Ascending aorta (tissue), 1 donor: ENCODE measurements around a stretch of chr11.

DNA sequence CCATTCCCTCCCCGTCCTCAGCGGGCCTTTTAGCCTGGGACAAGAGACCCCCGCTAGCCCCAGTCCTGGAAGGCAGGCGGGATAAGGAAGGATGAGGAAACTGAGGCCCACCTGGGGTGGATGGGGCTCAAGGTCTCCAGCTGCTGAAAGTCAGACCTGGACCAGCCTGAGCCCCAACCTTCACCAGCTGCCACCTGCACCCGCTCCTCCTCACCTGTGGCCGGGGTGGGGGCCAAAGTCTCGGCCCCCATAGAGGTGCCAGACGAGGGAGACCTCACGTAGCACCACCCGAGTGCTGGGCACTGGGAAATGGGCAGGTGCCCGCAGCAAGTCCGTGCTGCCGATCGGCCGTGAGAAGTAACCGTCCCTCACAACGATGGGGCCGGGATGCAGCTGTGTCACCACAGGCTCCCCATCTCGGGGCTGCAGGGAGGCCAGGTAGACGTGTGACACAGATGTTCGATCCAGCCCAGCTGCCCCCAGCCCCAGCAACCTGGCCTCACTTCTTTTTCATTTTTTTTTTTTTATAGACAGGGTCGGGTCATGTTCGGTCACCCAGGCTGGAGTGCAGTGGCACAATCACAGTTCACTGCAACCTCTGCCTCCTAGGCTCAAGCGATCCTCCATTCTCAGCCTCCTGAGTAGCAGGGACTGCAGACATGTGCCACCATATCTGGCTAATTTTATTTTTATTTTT is 16.2 kb downstream of the ATG2A start:
- PRO-cap: no peak

DNA sequence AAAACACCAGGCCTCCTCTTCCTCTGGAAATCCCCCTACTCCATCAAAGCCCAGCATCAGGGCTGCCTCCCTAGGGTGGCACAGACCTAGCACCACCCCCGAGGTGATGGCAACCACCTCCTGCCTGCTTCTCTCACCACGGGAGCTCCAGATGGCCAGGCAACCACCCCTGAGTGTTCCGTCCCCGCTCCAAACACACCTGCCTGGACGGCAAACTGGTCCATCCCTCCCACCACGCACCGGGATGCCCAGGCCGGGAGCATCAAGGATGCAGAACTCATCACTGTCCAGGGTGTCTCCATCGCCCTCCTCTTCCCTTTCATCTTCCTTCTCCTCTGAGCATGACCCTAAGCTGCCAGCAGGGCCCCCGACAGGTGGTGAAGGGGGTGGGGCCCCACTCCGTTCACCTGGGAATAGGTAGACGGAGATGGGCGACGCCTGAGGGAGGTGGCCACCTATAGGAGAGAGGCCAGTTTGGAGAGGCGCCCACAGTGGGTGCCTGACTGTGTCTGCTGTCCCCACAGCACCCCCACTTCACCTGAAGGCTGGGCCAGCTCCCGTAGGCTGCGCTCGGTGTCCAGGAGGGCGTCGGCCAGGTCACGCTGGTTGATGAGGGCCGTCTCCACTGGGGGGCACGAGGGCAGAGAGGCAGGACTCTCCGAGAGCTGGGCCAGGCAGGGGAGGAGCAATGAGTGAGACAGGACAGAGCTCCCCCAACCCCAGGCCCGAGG is 15.1 kb downstream of the ATG2A start:
- PRO-cap: no peak

DNA sequence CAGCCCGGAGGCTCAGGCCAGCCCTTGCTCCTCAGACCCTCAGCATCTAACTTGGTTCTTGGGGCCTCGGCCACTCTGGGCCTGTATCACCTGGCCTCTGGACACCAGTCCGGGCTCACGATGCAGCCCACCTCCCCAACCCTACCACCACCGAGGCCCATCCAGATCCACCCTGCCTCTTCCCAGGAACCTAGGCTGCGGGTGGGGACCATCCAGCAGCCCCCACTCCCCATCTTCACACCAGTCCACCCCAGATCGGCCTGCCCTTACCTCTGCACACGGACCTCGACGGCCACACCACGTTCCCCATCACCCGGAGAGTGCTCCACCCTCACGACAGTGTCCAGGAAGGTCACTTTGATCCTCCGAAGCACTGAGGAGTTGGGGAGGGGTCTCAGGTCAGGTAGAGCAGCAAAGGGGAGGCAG is 3.4 kb downstream of the ATG2A start:
- PRO-cap: no peak

GRCh38 chr11:64925688-64926221 is 1.3 kb downstream of the PPP2R5B start:
- PRO-cap: no peak

- PRO-cap: no peak
These were observed 2.2 kb downstream of the PPP2R5B start for GRCh38 chr11:64926550-64927172.

- PRO-cap: unidirectional peak, minus-strand start at chr11:65088628
These were observed 510 bp downstream of the TMEM262 start for GRCh38 chr11:65088436-65088763.

DNA sequence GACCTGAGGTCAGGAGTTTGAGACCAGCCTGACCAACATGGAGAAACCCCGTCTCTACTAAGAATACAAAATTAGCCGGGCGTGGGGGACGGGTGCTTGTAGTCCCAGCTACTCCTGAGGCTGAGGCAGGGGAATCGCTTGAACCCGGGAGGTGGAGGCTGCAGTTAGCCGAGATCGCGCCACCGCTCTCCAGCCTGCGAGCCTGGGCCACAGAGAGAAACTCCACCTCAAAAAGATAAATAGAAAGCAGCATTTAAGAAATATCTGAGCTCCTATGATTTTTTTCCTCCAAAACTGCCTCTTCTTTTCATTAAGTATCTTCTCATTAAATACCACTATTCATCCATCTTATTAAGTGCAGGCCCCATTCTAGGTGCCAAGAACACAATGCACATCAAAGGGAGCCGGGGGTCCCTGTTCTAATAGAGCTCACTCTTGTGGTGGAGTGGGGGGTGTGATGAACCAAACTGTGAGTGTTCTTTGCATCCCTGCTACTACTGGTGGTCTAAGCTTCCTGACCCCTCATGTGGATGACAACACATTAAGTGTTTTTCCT is 796 bp upstream of the ZNHIT2 start:
- PRO-cap: no peak

DNA sequence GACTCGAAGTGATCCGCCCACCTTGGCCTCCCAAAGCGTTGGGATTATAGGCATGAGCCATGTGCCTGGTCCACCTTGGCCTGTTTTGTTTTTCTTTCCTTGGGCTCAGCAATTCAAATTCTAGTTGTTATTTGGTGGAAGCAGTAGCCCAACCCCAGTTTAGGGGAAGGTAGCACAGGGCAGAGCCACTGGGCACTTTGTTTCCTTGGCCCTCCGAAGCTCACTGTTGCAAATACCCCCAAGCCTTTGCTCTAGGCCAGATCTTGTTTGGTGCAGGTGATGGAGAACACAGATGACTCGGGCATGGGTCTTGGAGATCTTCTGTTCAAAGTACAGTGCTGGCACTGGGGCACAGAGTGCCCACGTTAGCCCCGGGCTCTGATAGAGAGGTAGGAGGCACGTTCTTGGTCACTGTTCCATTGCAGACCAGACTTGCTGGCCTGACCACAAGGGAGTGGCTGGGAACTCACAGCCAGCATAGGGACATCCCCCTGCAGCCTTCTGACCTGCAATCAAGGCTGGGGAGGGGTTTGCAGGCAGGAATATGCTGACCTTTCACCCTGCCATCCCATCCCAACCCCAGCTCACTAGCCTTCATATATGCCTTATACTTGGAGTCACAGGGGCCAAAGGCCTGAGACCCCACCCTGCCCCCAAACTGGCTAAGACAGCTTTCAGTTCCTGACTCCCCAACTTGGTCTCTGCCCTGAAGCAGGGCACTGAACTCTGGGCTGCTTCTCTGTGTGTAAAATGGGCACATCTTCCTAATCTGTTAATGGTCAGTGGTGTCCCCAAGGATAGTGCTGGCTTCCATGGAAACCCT is 4.5 kb downstream of the MRPL49 start:
- PRO-cap: no peak

DNA sequence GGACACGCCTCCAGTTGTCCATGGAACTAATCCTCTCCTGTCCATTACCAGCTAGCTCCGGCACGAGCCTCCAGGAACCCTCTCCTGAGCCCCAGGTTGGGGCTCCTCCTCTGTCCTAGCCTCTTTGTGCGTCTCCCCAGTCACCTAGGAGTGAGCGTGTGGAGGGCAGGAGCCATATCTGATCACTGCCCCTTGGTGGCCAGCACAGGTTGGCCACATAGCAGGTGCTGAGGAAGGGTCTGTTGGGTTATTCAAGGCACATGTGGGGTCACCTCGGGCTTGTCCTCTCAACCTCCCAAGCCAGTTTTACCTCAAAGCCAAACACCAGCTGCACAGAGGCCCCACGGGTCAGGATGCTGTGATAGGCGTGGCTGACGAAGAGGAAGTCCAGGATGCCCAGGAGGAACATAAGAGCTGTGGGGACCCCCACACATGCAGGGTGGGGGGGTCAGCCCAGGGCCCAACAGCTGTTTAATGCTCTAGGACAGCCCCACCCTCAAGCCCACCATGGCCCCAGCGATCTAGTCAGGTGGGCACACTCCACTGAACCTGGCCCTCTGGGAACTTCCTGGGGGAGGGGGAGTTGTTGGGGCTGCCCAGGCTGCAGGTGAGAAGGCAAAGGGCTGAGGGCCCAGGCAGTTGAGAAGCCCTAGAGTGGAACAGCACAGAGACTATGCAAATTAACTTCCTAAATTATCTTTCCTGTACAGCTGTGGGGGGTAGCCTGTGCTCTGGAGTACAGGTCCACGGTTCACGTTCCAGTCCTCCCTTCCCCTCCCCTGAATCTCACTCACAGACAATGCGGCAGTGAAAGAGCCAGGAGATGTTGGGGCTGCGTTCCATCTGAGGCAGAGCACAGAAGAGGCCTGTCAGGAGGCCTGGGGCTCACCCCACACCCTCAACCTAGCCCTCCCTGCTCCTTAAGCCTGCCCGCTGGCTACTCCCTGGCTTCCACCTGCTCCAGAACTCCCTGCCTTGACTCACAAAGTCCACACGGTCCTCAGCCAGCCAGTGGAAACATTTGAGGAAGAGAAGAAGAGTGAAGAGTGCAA is 2.1 kb downstream of the SYVN1 start:
- PRO-cap: no peak

DNA sequence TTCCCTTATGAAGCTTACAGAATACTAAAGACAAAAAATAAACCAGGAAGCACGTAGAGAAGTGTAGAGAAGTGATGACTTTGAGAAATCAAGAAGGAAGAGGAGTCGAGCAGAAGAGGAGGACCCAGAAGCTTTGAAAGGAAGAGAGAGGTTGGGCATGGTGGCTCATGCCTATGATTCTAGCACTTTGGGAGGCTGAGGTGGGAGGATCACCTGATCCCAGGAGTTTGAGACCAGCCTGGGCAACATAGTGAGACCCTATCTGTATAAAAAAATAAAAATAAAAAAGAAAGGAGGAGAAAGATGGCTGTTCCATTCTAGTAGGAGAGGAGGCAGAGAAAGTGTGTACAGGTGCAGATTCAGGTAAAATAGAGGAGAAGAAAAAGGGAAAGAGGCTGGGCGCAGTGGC is 17.2 kb upstream of the SYVN1 start:
- PRO-cap: no peak

DNA sequence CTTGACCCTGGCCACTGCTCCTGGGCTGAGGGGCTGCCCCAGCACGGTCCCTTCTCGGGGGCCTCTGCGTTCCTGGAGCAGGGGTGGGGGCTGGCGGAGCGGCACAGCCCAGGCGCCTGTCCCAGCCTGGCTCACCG is 184 bp downstream of the CAPN1 start:
- PRO-cap: no peak

DNA sequence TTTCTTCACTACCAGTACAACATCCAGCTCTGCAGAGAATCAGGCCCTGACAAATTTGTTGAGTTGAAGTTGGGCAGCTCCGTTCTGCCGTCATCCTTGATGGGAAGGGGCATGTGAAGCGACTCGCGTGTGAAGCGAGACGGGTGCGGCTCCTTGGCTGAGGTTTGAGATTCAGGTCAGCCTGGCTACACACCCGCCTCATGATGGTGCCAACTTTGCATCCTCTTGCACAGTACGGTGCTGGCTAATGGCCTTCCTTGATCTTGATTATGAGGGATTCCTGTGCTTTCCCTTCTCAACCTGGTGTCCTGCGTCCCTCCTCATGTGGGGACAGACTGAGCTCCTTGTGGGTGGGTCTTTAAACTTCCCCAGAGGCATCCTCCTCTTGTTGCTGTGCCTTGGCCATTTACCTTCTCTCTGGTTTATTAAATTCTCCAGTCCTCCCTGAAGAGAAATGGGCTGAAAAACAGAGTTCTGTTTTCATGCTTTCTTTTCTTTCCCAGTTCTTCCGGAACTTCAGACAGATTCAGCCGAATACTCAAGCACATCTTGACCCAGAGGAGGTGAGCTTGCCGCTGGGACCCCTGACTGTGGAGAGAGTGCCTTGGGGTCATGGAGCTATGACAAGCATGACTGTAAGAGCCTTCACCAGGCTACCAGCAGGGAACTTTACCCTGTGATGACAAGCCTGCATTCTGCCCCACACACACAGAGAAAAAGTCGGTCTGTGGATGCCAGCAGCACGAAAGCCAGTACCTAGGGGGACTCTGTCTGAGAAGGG is 19.4 kb upstream of the CDC42EP2 start:
- PRO-cap: no peak

- PRO-cap: no peak
These were observed 3.3 kb downstream of the TIGD3 start for GRCh38 chr11:65357688-65358466.

- PRO-cap: no peak
These were observed 7.9 kb downstream of the TIGD3 start for GRCh38 chr11:65362293-65363003.

DNA sequence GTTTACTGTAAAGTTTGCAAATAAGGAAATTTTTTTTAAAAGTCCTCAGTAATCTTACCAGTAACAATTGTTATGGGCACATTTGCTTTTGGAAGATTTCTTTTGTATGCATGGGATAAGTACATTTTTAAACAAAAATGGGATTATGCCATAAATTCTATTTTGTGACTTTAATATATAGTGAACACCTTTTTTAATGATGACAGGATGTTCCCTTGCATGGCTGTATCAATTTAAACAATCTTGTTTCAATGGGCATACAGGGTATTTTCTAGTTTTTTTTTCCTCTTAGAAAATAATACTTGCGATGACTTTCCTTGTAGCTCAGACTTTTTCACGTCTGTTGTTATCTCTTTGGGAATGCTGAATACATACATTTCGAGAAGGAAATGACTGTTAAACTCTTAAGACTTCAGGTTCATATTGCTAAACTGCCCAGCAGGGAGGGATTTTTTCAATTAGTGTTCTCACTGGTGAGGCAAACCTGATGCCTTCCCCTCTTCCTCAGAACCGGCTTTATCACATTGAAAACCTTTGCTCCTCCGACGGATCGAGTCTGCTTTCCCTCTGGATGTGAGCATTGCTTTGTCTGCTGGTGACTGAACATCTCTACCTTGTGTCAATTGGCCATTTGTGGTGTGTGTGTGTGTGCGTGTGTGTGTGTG is 42.5 kb downstream of the FRMD8 start:
- PRO-cap: unidirectional peak, minus-strand start at position 558 of the sequence

DNA sequence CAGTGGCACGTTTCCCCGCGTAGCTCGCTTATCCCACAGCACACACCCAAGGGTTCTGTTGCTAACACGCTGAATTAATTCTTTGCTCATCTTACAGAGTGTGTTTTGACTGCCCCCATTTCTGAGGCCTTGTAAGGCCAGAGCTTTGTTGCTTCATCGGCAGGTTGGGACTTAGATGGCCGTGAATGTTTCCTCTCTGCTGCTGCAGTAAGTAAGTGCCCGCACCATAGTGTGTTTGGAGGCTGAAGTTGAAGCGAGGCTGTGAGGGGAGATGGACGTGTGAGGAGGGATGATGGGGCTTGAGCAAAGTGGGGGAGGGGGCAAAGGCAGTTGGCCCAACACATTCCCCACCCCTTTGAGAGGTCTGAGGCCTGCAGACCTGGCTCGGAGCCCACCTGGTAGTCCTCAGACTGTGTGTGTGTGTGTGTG is 57.4 kb downstream of the FRMD8 start:
- PRO-cap: no peak

- PRO-cap: no peak
These were observed 22.1 kb upstream of the SCYL1 start for GRCh38 chr11:65502480-65503528.

GRCh38 chr11:65504106-65505167 is 20.4 kb upstream of the SCYL1 start:
- PRO-cap: bidirectional peak, plus-strand start at chr11:65504266, minus-strand start at chr11:65504208

DNA sequence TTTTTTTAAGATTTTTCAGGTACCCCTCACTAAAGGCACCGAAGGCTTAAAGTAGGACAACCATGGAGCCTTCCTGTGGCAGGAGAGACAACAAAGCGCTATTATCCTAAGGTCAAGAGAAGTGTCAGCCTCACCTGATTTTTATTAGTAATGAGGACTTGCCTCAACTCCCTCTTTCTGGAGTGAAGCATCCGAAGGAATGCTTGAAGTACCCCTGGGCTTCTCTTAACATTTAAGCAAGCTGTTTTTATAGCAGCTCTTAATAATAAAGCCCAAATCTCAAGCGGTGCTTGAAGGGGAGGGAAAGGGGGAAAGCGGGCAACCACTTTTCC is 19.7 kb upstream of the SCYL1 start:
- PRO-cap: unidirectional peak, plus-strand start at position 292 of the sequence

GRCh38 chr11:65506981-65507513 is 17.8 kb upstream of the SCYL1 start:
- PRO-cap: no peak